Cardiac ventricle fibroblast (primary cell): ENCODE measurements around a stretch of chr14.

DNA sequence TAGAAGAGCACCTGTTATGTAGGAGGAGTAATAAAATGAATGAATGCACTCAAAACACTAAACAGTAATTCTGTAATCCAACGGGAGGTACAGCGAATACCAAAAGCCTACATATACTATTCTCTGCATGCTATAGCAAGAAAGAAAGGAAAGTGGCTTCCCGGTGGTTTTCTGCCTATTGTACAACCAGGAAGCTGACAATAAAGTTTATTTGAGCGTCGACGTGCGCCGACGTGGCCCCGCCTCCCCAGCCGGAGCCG lies 221 bp upstream of the RTRAF start:
- RAMPAGE, long total RNA = no peak

DNA sequence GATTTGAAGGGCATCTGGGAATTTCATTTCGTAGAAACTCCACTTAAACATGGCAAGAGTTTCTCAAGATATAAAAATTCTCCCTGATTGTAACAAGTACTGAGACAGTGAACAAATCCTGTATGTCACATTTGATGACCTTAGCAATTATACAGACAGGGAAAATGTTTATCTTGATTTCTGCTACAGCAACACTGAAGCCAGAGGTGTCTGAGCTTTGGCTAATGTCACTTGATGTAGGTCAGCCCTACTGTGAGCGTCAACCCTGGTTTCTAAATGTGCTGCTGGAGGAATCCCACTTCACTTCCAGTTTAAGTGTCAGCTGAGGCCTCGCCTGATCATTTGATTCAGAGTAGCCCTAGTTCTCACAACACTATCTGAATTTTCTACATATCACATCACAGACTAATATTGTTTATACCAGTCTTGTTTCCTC lies 20.9 kb downstream of the RTRAF start:
- RAMPAGE, long total RNA = no peak

GRCh38 chr14:52045142-52045491 lies 23.7 kb downstream of the NID2 start:
- RAMPAGE, long total RNA = no peak

- RAMPAGE, long total RNA = no peak
Observed at GRCh38 chr14:52175896-52176458, 91.5 kb upstream of the PTGDR start.

DNA sequence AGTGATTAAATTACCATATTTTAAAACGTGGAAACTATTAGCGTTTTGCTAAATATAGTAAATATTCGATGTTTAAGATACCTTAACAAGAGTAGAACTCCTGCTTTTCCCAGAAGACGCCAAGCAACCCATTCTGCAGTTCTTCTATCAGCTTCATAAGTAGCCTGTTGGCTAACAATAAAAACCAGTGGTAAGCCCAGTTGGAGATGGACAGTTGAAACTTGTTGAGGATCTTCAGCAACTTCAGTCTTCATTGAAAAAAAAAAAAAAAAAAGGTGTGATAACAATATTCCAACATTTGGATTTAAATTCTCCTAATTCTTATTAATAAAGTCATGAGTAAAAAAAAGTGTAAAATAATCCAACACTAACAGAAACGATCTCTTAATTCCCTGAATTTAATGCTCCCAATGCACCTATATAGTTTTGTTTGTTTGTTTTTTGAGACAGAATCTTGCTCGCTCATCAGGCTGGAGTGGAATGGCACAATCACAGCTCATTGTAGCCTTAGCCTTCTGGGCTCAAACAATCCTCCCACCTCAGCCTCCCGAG lies 61.5 kb downstream of the TXNDC16 start:
- RAMPAGE, long total RNA = no peak

DNA sequence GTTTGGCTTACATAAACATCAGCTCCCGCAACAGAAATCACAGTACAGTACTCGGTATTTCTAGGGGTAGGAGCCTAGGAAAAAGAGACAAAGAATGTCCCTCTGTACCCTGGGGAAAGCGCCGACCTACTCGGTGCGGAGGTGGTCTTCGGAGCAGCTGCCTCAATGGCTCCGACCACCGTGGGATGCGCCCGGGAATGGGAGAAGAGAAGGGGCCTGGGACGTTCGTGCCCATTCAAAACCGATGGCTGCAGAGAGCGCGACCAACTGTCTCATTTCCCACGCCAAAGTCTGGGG lies 631 bp downstream of the GNPNAT1 start:
- RAMPAGE, long total RNA = no peak

GRCh38 chr14:52950053-52950886 lies 580 bp downstream of the FERMT2 start:
- RAMPAGE, long total RNA = no peak

- RAMPAGE, long total RNA = no peak
Observed at GRCh38 chr14:52960461-52961166, 9.8 kb upstream of the FERMT2 start.

- RAMPAGE, long total RNA = no peak
Observed at GRCh38 chr14:53042340-53043098, 91.7 kb upstream of the FERMT2 start.

GRCh38 chr14:53217369-53218118 lies 64.4 kb upstream of the DDHD1 start:
- RAMPAGE, long total RNA = no peak

GRCh38 chr14:53850655-53851119 lies 105.9 kb downstream of the BMP4 start:
- RAMPAGE, long total RNA = no peak

- RAMPAGE, long total RNA = no peak
Observed at GRCh38 chr14:53888595-53888968, 68.0 kb downstream of the BMP4 start.

- RAMPAGE, long total RNA = no peak
Observed at GRCh38 chr14:53951677-53952896, 4.5 kb downstream of the BMP4 start.

DNA sequence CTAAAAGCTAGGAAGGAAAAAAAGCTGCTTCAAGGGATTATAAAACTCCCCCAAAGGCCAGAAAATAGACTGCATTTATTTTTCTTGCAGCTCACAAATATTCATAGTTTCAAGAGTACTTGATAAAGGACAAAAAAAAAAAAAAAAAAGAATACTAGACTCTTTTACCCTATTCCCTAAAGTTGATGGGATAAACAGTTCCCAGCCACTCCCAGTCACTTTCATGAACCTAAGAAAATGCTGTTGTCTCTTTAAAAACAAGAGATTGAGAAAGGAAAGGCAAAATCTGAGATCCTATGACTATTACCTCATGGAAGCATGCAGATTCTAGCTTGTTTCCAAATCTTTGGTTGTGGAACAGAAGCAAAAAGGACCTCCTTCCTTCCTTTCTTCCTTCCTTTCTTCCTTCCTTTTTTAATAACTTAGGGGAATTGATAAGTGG lies 128.8 kb upstream of the BMP4 start:
- RAMPAGE, long total RNA = no peak

- RAMPAGE, long total RNA = no peak
Observed at GRCh38 chr14:54251886-54252848, 144.6 kb upstream of the CDKN3 start.

- RAMPAGE, long total RNA = no peak
Observed at GRCh38 chr14:54482878-54483587, 5.7 kb downstream of the GMFB start.

- RAMPAGE, long total RNA = no peak
Observed at GRCh38 chr14:54564755-54565444, 2.0 kb upstream of the SAMD4A start.

GRCh38 chr14:54574141-54574543 lies 7.2 kb downstream of the SAMD4A start:
- RAMPAGE, long total RNA = no peak

- RAMPAGE, long total RNA = no peak
Observed at GRCh38 chr14:54599710-54600541, 33.0 kb downstream of the SAMD4A start.

- RAMPAGE, long total RNA = no peak
Observed at GRCh38 chr14:54606755-54607230, 39.9 kb downstream of the SAMD4A start.